ENCODE measurements around a stretch of chr19.

DNA sequence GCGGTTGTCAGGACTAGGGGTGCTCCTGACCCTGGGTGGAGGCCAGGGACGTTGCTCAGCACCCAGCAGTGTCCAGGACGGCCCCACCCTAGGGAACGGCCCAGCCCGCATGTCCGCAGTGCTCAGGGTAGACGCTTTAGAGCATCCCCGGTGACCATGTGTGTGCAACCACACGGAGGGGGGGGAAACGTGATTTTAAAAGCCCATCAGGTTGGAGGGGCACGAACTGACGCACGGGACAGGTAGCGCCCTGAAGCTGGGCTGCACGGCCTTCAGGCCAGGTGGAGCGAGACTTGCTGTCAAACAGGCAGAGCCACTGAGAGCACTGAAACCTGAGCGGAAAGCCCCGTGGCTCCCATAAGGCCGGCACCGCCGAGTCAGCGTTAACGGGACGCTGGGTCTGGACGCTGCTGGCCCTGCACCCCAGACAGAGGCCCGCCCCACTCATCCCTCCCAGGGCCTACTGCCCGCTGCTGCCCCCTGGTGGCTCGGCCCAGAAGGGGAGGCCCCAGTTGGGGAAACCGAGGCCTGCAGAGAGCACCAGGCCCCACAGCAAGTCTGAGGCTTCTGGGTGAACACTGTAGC, 8.2 kb downstream of the CACTIN start:
- PRO-cap = no peak
- RAMPAGE, long total RNA, 4 experiments = no peak in any of the 4 experiments

DNA sequence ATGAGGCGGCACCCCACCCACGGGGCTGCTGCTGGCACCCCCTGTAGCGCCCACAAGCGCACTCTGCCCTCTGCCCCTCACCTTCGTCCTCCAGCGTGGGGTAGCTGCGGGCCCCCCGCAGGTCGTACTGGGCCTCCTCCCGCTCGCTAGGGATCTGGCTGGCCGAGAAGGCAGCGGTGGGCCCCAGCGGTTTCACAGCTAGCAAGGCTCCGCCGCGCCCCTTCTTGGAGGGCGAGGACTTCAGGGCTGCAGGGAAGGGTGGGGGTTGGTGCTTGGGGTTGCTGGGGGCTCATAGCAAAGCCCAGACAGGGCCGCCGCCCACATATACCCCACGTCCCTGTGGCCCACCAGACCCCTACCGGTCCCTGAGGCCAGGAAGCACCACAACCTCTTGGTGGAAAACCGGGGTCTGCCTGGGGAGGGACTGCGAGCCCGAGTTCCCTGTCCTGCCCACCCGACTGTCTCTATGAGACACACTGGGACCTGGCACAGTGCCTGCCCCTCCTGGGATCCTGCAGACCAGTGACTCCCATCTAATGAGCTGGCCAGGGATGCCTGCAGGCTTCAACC, 17.5 kb upstream of the CACTIN start:
- PRO-cap = no peak
- RAMPAGE, long total RNA, 4 experiments = start-site peak on the minus strand in 1 of 4 experiments, centred at position 282 of the sequence, 14 reads per replicate

GRCh38 chr19:3655654-3656391, 29.2 kb upstream of the CACTIN start:
- PRO-cap = no peak
- RAMPAGE, long total RNA, 4 experiments = no peak in any of the 4 experiments

GRCh38 chr19:3668803-3669724, 31.2 kb downstream of the PIP5K1C start:
- PRO-cap = no peak
- RAMPAGE, long total RNA, 4 experiments = start-site peak on the plus strand in 1 of 4 experiments, at chr19:3669603-3669673 at its widest, 12 reads per replicate

GRCh38 chr19:3669725-3669958, 30.6 kb downstream of the PIP5K1C start:
- PRO-cap = no peak
- RAMPAGE, long total RNA, 4 experiments = no peak in any of the 4 experiments

GRCh38 chr19:3785456-3785690, 808 bp downstream of the MATK start:
- PRO-cap = no peak
- RAMPAGE, long total RNA, 4 experiments = no peak in any of the 4 experiments

- PRO-cap = no peak
- RAMPAGE, long total RNA, 4 experiments = no peak in any of the 4 experiments
These were observed 24.1 kb upstream of the MATK start for GRCh38 chr19:3810181-3810788.

DNA sequence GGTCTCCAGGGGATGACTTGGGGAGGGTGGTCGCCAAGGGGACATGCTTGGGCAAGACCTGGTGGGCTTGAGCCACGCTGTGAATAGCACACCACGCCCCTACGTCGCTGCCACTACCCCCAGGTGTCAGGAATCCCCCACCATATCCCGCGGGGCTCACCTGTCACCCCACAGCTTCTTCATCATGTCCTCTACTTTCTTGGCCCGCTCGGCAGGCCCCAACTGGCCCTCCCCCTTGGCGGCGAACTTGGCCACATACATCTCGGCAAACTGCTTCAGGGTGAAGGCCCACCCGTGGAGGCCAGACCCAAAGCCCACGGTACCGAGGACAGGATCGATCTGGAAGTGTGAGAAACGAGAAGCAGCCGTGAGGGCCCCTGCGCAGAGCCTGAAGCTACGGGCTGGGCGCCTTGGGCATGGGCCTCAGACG, 3.2 kb downstream of the EEF2 start:
- PRO-cap = no peak
- RAMPAGE, long total RNA, 4 experiments = start-site peak on the minus strand in 2 of 4 experiments, centred at positions 254 to 262 of the sequence, 585 to 1,128 reads per replicate

- PRO-cap = no peak
- RAMPAGE, long total RNA, 4 experiments = no peak in any of the 4 experiments
These were observed 21.4 kb downstream of the PIAS4 start for GRCh38 chr19:4028638-4029567.

DNA sequence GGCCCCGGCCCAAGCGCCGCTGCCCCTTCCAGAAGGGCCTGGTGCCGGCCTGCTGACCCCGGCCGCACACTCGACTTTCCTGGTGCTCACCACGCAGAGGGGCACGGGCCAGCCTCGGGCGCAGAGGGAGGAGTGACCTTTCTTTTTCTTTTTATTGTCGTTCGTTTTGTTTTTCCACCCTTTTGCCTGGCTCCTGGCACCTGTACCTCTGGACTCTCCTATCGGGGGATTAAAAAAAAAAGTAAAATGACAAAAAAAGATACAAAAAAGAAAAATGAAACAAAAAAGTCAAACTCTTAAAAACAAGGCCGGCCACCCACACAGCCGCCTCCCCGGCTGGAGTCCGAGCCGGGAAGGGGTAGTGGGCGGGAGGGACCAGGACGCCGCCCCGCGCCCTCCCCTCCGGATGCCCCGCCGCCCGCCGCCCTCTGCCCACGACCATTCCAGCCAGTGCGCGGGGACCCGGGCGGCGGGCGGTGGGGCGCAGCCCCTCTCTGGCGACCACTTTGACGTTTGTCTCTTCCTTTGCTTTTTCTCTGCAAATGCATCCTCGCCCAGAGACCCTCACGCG, 28.8 kb downstream of the ZBTB7A start:
- PRO-cap = no peak
- RAMPAGE, long total RNA, 4 experiments = no peak in any of the 4 experiments

- PRO-cap = no peak
- RAMPAGE, long total RNA, 4 experiments = no peak in any of the 4 experiments
These were observed 11.8 kb upstream of the ZBTB7A start for GRCh38 chr19:4078359-4078943.

GRCh38 chr19:4156755-4157794, 3.6 kb downstream of the CREB3L3 start:
- PRO-cap = no peak
- RAMPAGE, long total RNA, 4 experiments = no peak in any of the 4 experiments

DNA sequence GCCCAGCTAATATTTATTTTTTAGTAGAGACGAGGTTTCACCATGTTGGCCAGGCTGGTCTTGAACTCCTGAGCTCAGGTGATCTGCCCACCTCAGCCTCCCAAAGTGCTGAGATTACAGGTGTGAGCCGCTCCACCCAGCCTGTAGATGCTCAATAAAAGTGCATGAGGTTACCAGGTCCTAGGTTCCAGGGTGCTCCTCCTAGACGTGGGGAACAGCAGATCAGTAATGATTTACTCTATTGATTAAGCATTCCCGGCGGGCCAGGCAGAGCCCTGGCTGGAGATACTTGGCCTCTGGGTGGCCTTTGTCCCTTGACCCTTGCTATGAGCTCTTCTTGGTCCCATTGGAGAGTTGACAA, 4.4 kb downstream of the CREB3L3 start:
- PRO-cap = no peak
- RAMPAGE, long total RNA, 4 experiments = no peak in any of the 4 experiments

DNA sequence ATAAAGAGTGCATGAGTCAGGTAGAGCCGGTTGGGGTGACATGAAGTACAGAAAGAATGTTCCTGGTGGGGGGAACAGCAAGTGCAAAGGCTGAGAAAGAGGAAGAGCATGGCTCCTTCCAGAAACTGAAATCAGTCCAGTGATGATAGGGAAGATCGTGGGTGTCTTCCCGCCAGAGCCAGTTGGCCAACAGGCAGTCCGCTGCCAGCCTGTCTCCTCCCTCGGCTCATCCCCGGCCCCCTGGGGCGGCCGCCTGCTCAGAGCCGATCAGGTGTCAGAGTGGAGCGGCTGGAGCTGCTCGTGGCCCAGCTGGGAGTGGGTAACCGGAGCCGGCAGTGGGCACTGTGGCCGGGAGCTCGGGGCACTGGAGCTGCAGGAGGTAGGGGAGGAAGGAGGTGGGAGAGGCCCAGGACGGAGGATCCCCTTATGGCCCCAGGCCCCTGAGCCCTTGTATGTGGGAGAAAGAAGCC, 1.5 kb downstream of the ANKRD24 start:
- PRO-cap = no peak
- RAMPAGE, long total RNA, 4 experiments = no peak in any of the 4 experiments

DNA sequence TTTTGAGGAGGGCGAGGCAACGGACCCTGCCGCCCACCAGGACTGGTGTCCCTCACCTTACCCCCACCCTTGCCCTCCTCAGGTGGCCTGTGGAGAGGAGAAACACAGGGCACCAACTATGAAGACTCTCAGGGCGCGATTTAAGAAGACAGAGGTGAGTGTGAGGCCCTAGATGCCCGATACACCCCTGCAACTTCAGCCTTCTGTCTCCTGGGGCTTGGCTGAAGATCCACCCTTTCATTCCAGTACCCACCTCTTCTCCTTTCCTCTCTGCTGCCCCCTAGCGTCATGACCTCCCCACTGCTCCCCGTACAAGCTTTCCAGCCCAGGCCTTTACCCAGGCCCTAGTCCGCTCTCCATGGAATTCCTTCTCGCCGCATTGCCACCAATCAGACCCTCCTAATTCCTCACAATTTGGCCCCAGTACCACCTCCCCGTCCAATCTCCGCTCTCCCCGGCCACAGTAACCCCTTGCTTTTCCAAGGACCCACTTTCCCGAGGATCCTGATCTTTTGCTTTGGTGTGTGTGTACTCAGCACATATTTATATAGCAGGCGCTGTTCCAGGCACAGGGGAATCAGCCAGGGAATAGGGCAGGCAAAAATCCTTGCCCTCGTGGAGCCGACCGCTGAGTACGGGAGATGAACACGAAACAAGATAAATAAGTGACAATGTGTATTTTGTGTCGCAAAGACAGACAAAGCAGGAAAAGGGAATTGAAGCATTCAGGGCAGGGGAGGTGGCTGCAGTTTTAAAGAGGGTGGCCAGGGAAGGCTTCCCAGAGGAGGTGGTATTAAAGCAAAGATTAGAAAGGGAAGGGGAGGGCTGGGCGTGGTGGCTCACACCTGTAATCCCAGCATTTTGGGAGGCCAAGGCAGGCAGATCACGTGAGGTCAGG, 4.1 kb downstream of the ANKRD24 start:
- PRO-cap = no peak
- RAMPAGE, long total RNA, 4 experiments = no peak in any of the 4 experiments

- PRO-cap = no peak
- RAMPAGE, long total RNA, 4 experiments = no peak in any of the 4 experiments
These were observed 25.9 kb downstream of the MPND start for GRCh38 chr19:4368969-4369864.

DNA sequence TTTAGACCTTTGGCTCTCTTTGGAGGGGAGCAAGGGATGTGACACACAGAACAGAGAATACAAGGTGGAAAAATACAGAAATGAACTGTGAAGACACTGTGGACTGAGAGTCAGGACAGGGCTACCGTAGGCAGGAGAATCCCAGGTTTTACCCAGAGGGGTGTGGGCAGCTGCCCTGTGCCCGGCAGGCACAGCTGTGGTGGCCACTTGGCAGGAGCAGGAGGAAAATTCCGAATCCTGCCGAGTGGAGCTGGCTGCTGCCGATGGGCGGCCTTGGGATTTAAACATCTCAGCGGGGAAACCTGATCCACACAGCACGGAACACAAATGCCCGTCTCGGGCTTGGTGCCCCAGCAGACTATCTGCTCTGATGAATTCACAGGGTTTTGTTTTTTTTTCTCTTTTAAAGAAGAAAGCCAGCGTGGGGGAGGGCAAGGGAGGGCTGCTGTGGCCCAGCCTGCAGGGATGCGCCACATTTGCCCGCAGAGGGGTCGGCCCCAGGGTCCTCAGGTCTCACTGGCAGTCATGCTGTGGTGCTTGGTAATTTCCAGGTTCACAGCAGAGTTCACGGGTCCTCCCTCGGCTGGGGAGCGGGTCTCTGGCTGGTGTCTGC, 27.9 kb downstream of the MPND start:
- PRO-cap = no peak
- RAMPAGE, long total RNA, 4 experiments = no peak in any of the 4 experiments

DNA sequence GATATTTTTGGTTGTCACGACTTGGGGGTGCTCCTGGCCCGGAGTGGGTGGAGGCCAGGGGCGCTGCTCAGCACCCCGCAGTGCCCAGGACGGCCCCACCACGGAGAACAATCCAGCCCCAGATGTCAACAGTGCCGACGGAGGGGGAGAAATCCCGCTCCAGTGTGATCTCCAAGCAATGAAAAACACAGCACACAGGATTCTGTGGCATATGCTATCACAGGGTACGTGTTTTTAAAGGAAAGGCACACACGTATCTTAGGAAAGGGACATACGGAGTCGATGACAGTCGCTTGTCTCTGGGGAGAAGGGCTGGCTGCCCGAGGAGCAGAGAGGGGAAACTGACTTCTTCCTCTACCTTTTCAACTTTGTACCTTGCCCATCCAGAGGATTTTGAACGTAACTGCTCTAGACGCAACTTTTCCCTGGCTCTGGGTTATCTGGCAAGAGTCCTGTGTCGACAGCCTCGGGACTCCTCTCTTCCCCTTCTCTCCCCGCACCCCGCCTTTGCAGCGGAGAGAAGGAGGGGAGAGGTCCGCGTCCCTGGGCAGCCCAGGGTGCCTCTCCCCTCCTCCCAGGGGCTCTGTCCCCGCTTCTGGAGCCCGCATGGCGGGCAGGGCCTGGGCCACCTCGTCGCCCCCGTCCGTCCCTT, 690 bp downstream of the SH3GL1 start:
- PRO-cap = no peak
- RAMPAGE, long total RNA, 4 experiments = no peak in any of the 4 experiments

DNA sequence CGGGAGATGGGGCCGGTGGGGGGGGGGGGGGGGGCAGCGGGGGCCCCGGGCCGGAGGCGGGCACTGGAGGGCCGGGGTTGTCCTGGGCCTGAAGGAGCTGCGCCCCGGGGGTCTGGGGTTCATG, 199 bp downstream of the HDGFL2 start:
- PRO-cap = no peak
- RAMPAGE, long total RNA, 4 experiments = no peak in any of the 4 experiments

GRCh38 chr19:4557802-4558224, 1.7 kb downstream of the SEMA6B start:
- PRO-cap = no peak
- RAMPAGE, long total RNA, 4 experiments = no peak in any of the 4 experiments

Data from sigmoid colon (tissue), 4 donors.